Retinal pigment epithelial cell (primary cell): ENCODE measurements around a stretch of chr13.

GRCh38 chr13:28228369-28229161 is 90.2 kb downstream of the PAN3 start:
- RRBS, result no CpG with 5 or more reads among the region's 3 CpGs

- RRBS, result no CpG with 5 or more reads among the region's 6 CpGs
Measured at GRCh38 chr13:28301366-28301978, 163.1 kb downstream of the PAN3 start.

DNA sequence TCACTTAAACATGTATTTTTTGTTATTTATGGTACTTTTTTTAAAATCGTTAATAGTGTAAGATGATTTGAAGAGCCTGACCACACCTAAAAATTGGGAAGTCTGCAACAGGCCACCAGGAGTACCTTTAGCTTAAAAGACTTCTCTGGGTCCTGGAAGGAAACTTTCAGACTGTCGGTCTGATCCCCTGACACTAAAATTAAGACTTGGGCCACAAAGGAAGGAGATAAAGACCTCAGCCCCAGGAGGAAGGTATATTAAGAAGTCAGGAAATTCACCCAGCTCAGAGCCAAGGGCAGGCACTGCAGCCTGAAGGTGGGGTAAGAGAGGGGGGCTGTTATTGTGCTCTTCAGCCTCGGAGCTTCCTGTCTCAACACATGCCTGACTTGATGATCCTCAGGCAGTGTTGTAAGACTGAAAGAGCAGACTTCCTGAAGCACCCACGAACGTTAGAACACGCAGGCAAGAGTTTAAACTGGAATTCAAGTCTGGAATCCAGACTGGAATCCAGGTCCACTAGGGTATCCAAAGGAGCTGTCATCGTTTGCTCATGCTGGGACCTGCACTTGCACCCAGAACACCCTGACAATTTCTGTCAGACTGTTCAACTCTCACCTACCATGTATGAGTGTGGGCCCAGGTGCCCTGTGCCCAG is 10.6 kb upstream of the FLT1 start:
- RRBS, result no CpG with 5 or more reads among the region's 7 CpGs

DNA sequence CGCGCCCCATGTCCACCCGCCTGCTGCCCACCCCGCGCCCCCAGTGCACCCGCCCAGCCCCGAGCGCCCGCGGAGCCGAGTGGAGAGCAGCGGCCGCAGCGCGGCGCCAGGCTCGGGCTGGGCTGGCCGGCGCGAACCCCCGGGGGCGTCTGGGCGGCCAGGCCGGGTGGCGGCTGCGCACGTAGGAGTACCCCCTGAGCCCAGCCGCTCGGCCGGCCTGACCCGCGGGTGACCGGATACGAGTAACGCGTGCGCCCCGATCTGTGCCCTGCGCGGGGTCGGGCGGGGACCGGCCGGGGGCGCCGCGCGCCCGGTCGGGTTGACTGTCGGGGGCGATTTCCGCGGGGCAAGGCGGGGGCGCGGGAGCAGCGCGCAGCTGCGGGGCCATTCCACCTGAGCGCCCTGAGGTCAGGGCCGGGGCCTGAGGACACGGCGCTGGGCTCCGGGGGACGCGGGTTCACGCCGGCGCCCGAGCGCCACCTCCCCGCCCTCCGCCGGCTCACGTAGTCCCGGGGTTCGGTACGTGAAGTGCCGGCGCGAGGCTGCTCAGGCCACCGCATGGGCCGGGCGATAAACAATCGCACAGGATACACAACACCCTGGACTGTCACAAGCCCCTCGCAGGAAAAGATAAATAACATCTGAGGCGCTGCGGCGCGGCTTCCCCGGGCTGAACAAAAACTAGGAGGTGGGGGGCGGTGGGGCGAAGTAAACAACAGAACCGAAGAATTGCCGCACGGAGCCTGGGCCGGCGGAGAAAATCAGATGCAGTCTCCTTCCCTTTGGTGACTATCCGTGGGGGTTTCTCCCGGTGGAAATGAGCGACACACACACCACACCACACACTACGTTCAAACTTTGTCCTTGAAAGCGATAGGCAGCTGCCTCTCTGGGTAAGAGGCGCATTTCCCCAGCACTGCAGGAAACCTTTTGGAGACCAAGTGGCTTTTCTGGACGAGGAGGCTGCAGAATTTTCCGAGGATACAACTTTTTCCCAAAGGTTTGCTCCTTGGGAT is 37.7 kb upstream of the FLT1 start:
- RRBS, result 2% methylated on average over 39 of the region's 107 CpGs

GRCh38 chr13:28545546-28546016 is 50.7 kb upstream of the FLT1 start:
- RRBS, result no CpG with 5 or more reads among the region's 2 CpGs

DNA sequence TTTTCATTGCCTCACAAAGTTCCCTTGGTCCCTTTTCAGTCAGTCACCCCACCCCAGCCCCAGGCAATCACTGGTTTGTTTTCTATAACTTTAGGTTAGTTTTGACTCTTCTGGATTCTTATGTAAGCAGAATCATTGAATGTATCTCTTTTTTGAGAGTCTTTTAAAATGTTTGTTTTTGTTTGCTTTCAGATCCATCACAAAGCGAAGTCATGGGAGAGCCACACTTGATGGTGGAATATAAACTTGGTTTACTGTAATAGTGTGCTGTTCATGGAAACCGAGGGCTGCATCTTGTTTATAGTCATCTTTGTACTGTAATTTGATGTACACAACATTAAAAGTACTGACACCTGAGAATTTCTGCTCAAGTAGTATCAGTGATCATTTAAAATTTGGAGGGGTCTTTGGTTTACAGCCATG is 18.9 kb downstream of the POMP start:
- RRBS, result no CpG with 5 or more reads among the region's 2 CpGs

GRCh38 chr13:28693522-28694147 is 25.1 kb downstream of the SLC46A3 start:
- RRBS, result no CpG with 5 or more reads among the region's 10 CpGs

GRCh38 chr13:29136328-29136920 is 316.3 kb downstream of the MTUS2 start:
- RRBS, result no CpG with 5 or more reads among the region's 2 CpGs

- RRBS, result no CpG with 5 or more reads among the region's 7 CpGs
Measured at GRCh38 chr13:29676962-29677231, 81.4 kb upstream of the SLC7A1 start.

DNA sequence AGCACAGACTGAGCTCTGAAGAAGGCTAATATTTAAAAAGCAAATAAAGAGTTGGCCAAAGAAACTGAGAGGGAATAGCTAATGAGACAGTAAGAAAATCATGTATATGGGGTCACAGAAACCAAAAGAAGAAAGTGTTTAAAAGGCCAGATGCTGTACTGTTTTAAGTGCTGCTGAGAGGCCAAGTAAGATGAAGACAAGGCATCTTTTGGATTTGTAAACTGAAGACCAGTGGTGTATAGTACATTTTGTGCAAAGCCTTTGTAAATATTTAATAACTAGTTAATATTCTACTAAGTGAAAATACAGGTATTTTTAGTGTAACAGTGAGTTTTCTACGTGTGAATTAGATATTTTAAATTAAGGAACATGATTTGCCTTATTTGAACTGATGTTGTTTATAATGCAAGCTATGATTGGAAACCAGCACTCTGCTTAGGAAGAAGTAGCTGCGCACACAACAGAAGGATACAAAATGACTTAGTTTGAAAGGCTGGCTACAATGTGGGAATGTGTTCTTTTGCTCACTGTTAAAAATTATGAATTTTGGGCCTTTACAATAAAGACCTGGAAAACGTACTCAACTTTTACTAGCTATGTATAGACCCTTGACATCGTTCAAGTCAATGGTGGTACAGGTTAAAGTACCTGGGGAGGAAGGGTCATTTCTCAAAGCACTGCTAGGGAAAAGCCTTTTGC is 39.9 kb downstream of the UBL3 start:
- RRBS, result no CpG with 5 or more reads among the region's 4 CpGs

- RRBS, result no CpG with 5 or more reads among the region's 5 CpGs
Measured at GRCh38 chr13:29825315-29826051, 24.9 kb downstream of the UBL3 start.

- RRBS, result no CpG with 5 or more reads among the region's 6 CpGs
Measured at GRCh38 chr13:29865811-29866404, 15.5 kb upstream of the UBL3 start.

GRCh38 chr13:29905746-29906293 is 55.4 kb upstream of the UBL3 start:
- RRBS, result no CpG with 5 or more reads among the region's 4 CpGs

GRCh38 chr13:29920187-29920739 is 69.8 kb upstream of the UBL3 start:
- RRBS, result no CpG with 5 or more reads among the region's 5 CpGs

GRCh38 chr13:30061216-30061452 is 210.7 kb upstream of the UBL3 start:
- RRBS, result no CpG with 5 or more reads among the region's 3 CpGs

- RRBS, result no CpG with 5 or more reads among the region's 8 CpGs
Measured at GRCh38 chr13:30119417-30119939, 187.9 kb downstream of the KATNAL1 start.

DNA sequence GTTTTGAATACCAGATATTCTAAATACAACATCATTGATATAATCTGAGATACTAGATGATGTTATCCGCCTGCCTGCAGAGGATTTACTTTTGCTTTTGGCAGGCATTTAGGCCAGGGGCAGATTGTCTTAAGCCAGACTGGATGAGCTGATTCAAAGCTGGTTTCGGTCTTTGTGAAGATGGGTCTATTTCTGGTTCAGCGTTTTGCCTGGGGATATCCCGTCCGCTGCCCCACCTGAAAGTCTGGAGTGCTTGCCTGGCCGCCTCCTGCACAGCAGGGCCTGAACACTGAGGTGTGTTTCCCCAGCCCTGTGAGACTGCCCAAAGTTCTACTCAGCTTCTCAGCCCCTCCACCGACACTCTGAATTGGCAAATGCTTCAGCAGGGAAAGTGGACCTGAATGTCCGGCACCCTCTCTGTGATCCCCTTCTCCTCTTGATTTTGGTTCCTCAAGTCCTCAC is 149.7 kb downstream of the KATNAL1 start:
- RRBS, result no CpG with 5 or more reads among the region's 8 CpGs

GRCh38 chr13:30388628-30389107 is 33.6 kb upstream of the UBE2L5 start:
- RRBS, result no CpG with 5 or more reads among the region's 10 CpGs

DNA sequence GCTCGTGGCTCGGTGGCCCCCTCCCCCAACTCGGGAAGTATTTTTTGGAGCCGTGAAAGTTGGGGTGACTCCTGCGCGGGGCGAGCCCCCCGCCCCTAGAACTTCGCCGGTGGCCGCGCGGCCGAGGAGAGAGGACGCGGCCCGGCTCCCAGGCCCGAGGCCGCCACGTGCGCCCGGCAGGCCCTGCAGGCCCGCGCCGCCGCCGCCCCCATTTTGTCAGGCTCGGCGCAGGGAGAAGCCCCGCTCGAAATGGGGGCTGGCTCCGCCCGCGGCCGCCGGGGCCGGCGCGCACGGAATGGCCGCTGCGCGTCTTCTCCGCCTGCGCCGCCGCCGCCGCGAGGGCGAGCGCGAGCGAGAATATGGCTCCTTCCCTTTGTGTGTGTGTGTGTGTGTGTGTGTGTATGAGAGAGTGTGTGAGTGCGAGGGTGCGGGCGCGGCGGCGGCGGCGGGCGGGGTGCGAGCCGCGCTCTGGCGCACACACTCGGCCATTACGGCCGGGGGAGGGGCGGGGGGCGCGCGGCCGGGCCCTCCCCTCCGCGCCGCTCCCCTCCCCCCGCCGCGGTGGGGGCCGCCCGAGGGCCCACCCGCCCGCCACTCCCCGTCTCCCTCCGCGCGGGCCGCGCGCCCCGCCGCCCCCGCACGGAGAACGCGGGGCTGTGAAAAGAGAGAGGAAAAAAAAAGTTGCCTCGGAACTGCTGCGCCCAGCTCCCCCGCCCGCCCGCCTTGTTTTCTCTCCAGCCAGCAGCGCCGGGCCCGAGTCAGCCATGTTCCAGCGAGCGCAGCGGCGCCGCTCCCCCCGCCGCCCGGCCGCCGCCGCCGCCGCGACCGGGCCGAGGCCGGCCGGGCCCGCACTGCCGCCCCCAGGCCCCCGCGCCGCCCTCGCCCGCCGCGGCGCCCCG is 1.1 kb downstream of the HMGB1 start:
- RRBS, result 2% methylated on average over 46 of the region's 135 CpGs

DNA sequence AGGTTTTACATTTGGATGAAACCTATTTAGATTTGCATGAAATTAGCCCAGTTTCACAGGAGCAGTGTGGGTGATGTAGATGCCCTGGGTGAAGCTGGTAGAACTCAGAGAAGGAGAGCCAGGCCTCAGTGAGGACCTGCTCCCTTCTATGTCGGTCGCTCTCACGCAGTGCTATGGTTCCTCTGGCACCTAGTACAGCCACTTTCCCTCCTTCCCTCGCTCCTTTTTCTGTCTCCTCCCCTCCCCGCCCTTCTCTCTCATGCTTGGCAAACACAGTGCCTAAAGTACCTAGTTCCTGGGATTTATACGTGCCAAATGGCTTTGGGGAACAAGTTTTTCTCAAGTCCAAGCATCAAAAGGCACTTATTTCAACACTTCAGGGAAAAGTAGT is 14.8 kb upstream of the HMGB1 start:
- RRBS, result no CpG with 5 or more reads among the region's 6 CpGs